ENCODE measurements around a stretch of chr2.

GRCh38 chr2:235596205-235596746 lies 102.4 kb downstream of the AGAP1 start:
- PRO-cap, result no peak

DNA sequence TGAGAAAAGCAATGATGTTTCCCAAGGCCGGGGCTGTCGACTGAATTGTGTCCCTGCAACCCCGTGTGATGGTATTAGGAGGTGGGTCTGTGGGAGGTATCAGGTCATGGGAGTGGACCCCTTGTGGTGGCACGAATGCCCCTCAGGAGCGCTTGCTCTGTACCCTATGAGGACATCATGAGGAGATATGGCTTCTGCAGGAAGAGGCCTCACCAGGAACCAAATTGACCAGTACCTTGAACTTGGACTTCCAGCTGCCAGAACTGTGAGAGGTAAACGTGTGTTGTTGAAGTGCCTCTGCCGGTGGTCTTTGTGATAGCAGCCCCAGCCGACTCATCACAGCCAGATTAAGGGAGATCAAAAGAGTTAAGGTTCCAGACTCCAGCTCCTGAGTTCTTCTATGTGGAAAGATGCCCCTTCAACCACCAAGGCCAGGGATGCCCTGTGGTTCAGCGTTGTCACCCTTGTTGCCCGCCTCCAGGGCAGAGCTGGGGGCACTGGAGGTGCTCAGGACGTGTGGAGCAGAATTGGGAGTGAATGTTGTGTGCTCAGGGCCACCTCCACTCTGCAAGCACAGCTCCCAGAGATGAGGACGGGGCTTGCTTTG lies 103.0 kb downstream of the AGAP1 start:
- PRO-cap, result no peak

DNA sequence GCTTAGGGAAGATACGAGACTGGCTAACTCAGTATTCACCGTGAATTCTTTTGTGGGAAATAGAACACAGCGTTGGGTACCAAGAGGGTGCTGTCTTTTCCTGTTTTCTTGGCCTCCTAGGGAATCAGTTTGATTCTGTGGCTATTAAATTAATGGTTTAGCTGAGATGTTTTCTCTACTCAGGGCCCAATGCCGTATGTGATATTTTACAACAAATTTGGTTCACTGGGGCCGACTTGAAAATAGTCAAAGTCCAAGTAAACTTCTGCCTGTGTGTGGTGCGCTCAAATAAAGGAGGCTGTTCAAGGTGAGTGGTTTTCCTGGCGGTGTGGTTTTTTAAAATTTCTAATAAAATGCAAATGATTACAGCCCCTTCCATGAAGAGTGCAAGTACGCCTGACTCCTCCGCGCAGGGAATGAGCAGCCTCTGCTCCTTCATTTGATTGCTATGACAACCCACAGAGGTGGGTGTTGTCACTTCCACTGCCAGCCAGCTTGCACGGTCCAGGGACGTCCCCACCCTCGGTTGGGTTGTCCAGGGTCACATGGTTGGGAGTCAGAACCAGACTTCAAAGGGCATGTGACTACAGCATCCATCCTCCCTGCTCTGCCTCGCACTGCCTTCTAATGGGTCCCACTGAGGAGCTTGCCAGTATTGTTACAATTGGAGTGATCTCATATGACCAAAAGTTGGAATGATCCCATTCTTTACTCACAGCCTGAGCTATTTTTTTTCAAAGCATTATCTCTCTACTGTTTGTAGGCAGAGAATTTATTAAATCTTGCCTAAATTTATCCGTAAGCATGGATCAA lies 121.1 kb downstream of the AGAP1 start:
- PRO-cap, result no peak

- PRO-cap, result no peak
These were observed 166.1 kb downstream of the AGAP1 start for GRCh38 chr2:235659864-235660487.

- PRO-cap, result no peak
These were observed 172.6 kb downstream of the AGAP1 start for GRCh38 chr2:235666533-235666839.

- PRO-cap, result no peak
These were observed 231.1 kb downstream of the AGAP1 start for GRCh38 chr2:235724676-235725523.

GRCh38 chr2:235740845-235741204 lies 247.0 kb downstream of the AGAP1 start:
- PRO-cap, result no peak

GRCh38 chr2:235748987-235749585 lies 255.2 kb downstream of the AGAP1 start:
- PRO-cap, result no peak

- PRO-cap, result no peak
These were observed 327.9 kb downstream of the GBX2 start for GRCh38 chr2:235840009-235840923.

DNA sequence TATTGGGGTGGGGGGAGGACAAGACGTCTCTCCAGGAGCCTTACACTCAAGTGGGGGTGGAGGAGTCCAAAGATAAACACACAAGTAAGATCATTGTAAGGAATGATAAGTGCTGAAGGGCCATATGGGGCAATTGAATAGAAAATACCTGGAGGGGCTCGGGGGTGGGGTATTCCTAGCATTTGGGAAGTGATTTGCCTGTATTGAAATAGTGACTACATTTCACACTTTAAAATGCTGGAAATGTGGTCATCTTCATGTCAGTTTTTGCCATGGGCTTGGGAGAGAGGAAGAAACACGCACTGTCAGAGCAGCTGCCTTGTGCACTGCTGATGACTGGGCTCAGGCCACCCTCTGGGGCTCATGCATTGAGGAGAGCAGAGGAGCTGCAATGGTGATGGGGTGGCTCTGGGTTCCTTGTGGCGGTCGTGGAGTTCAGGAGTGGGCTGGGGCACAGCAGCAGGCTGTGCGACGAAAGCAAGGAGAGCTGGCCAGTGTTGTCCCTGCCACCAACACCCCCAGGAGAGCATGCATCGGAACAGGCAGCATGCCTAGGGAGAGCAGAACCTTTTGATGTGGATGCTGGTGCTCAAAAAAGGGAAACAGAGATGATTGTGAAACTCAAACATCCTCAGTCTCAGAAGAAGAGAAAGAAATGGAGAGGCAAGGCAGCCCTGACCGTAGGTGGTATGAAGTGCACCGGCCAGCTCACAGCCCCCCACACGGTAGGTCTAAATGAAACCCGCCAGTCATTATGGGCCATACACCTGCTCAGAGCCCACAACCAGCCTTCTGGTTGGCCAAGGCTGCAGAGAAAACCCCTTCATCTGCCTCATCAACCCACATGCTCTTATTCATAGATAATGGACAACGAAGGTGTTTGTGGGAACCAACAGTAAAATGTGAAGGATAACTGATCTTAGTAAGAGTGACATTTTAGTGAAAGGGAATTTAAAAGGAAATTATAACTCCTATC lies 253.6 kb downstream of the GBX2 start:
- PRO-cap, result no peak

- PRO-cap, result no peak
These were observed 192.2 kb downstream of the GBX2 start for GRCh38 chr2:235975660-235976708.

DNA sequence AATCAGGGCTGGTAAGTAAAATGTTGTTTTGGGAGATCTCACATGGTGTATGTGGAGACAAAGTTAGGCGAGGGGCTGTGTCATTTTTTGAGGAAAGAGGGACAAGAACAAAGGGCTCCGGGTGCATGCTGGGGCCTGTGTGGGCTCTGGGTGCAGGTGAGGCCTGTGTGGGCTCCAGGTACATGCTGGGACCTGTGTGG lies 18.6 kb downstream of the IQCA1 start:
- PRO-cap, result no peak

- PRO-cap, result bidirectional peak, plus-strand start at chr2:236545455, minus-strand start at chr2:236545360
These were observed 24.5 kb upstream of the ACKR3 start for GRCh38 chr2:236545018-236545580.

DNA sequence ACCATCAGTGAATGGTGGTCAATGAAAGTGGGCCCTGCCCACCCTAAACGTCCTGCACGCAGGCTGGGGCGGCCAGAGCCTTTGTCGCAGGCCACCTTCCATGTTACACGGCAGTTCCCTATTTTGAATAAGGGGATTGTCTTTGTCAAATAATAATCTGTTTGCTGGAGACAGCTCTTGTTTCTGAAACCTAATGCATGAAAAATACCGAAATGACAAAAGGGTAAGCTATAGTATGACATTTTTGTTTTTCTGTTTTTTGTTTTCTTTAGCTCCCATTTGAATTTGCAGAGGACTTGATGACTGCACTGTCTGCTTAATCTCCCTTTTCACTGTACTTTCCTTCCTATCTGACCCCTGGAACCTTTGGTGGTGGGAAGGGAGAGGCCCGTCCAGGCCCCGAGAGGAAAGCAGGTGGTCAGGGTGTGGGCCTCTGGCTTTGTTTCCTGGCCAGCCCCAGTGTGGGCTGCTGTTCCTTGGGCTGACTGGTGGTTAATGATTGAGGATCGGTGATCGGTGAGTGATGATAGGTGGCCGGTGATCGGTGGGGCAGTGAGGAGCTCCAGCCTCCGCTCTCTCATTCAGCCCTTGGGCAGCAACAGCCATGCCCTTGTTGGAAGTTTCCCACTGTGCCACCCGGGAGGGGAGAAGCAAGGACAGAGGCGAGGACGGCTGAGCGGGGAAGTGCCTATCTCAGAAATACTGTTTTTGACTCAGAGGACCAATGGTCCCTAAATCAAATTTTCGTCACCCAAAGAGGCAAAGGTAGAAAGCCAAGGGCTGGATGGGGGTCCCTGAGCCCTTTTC lies 7.2 kb downstream of the ACKR3 start:
- PRO-cap, result no peak

- PRO-cap, result no peak
These were observed 13.2 kb downstream of the ACKR3 start for GRCh38 chr2:236582895-236583130.

DNA sequence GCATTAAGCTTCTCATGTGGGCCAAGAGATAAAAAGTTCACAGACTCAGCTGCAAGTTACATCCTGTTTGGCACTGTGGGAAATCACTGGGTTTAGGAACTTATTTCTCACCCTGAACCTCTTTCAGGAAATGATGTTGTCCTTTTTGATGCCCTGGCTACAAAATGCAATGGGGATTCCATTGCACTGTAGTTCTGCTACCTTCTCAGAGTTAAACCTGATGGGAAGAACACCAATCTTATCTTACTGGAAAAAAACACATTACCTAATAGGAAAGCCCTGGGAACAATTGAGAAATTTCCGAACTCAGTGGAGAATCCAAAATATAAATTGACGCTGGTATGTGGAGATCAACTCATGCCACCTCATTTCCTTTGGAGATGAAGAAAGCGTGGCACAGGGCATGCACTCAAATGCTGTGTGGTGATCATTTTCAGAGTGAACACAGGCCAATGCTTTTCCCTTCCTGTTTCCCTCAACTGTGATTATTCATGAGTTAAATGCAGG lies 252.0 kb upstream of the COPS8 start:
- PRO-cap, result no peak

- PRO-cap, result no peak
These were observed 87.4 kb upstream of the COPS8 start for GRCh38 chr2:236998112-236998820.

- PRO-cap, result no peak
These were observed 21.4 kb upstream of the COPS8 start for GRCh38 chr2:237064171-237064773.

GRCh38 chr2:237213692-237214070 lies 128.0 kb downstream of the COPS8 start:
- PRO-cap, result no peak

GRCh38 chr2:237278337-237279013 lies 135.5 kb downstream of the COL6A3 start:
- PRO-cap, result no peak

Data from SEM (cell line).